Mesenchymal stem cell of Wharton's jelly (primary cell): Measurements from ENCODE around the gene PEMT.

DNA sequence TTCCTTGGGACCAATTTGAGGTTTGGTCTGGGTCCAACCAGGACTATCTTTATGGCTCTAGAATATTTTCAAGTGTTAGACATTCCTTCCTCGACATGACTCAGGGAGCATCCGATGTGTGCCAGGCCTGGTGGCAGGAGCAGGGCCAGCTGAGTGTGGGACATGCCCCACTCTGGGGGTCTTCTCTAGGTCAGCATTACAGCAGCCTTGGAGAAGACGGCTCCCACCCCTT, 31.2 kb upstream of the MPRIP start:
- CAGE, long polyA plus RNA, result no peak

GRCh38 chr17:17029064-17029574, 13.1 kb upstream of the MPRIP start:
- CAGE, long polyA plus RNA, result no peak

GRCh38 chr17:17104456-17104924, 62.2 kb downstream of the MPRIP start:
- CAGE, long polyA plus RNA, result no peak

DNA sequence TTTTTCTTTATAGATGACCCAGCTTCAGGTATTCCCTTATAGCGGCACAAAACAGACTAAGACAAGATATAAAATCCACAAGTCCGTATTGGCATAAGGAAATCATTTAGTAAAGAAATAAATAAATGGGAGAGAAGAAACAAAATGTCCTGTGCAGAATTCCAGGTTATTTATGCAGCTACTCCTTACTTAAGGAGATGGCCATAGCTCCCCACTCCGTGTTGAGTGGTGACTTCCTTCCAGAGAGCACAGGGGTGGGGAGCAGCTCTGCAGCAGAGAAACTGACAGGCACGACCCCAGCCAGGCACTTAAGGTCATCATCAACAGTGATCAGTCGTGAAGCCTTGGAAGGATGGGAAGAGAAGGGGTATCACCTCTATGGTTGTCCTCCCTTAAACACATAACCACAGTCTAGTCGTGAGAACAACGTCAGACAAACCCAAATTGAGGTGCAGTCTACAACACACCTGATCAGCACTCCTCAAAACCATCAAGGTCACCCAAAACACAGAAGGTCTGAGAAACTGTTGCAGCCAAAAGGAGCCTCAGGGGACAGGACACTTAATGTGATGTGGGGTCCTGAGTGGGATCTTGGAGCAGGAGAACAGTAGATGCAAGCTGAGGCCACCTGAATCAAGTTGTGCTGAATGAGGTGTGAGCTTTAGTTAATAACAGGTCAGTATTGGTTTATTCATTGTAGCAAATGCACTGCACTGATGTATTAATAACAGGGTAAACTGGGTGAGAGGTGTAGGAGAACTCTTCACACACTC, 68.2 kb downstream of the MPRIP start:
- CAGE, long polyA plus RNA, result no peak

DNA sequence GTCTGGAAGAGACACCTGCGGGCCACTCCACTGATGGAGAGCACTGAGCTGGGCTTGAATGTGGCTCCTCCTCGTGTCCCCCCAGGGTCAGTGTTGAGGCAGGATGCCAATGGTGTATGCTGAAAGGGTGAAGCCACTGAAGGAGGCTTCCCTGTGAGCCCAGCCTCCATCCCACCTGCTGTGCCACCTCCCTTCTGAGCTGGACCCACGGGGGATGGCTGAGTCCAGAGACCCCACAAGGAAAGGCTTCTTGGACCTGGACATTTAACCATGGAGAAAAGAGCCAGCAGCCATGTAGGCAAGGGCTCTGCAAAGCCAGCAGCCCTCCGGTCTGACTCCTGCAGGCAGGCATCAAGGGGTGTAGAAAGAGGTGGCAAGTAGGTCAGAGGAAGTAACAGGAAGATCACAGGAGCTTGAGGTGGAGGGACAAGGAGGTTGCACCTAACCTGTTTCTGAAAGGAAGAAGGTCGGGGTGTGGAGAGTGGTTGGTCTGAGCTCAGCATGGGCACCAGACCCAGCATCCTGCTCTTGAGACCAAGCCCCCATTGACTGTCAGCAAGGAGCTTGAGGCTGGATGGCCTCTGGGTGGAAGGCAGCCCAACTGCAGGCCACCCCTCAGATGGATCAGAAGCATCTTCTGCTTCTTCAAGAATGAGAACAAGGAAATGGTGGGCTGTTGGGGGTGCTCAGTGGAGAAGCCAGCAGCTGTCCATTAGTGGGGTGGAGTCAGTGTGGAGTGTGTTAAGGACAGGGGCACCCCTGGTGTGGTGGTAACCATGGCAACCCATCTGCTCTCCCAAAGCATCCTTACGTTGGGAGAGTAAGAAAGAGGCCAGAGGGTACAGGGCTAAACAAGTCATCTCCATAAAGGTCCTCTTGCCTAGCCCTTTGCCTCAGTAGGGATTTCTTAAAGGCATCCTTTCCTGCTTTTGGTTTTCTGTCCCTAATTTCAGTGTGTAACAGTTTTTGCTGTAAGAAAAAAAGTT, 80.7 kb downstream of the PLD6 start:
- CAGE, long polyA plus RNA, result no peak

DNA sequence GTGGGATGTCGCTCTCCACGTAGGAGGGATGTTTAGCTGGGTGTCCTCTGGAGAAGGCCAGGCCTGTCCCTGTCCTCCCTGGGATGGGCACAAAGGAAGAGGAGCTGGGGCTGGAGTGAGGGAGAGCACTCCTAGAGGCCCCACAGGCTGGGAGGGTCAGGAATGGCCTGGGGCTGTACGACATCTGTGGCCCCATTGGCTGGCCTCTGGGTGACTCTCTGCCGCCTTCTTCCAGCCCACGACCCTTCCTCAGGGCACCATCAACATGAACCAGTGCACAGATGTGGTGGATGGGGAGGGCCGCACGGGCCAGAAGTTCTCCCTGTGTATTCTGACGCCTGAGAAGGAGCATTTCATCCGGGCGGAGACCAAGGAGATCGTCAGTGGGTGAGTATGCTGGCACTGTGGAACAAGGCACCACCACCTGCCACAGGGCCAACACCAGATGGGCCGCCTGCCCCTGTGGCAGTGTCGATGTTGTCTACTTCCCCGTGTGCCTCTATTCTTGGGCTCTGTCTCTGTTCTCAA, 79.6 kb downstream of the PLD6 start:
- CAGE, long polyA plus RNA, result no peak

DNA sequence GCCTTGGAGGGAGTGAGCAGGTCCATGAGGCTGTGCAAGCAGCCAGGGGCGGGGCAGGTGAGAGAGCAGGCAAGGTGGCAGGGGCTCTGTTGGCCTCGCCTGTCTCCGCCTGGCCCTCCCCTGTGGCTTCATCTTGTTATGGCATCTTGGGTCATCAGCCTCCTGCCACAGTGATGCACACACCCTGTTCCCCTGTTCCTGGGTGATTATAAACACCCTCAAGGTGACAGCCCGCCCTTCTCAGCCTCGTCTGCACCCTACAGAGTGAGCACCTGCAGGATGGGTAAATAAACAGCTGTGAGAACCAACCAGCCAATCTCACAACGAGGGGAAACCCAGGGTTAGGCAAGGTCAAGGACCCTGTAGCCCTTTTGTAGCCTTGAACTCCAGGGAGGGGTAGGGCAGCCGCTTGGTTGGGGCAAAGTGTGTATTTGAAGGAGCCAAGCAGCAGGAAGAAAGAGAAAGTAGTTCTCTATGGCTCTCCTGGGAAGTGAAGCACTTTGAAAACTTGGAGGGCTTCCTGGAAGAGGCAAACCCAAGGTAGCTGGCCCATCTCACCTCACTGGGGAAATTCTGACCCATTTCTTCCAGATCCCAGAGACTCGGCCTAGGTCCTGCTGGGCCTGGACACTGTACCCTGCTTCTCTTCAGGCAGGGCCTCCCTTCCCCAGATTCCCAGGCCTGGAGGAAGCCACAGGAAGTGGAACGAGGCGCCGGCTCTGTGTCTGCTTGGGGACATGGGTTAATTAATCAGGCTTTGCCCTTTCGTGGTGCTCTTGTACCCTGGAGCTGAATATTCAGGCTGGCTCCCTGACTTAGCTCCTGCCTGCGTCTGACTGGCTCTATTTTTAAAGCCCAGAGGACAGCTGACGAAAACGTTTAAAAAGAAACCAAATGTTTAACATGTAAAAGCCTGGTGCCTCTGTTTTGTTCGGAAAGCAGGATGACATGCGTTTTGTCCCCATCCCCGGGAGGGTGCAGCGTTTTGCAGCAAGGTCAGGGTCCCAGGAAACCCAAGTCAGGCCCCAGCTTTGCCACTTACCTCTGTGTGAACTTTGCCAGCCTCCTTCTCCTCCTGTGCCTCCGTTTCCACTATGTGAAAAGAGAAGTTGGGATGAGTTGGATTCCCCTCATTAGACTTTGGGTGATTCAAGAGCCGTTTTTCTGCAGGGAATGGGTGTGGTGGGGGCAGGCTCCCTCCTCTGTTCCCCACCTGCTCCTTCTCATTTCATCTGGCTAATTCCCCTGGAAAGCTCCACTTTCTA, 60.9 kb downstream of the NT5M start:
- CAGE, long polyA plus RNA, result no peak

DNA sequence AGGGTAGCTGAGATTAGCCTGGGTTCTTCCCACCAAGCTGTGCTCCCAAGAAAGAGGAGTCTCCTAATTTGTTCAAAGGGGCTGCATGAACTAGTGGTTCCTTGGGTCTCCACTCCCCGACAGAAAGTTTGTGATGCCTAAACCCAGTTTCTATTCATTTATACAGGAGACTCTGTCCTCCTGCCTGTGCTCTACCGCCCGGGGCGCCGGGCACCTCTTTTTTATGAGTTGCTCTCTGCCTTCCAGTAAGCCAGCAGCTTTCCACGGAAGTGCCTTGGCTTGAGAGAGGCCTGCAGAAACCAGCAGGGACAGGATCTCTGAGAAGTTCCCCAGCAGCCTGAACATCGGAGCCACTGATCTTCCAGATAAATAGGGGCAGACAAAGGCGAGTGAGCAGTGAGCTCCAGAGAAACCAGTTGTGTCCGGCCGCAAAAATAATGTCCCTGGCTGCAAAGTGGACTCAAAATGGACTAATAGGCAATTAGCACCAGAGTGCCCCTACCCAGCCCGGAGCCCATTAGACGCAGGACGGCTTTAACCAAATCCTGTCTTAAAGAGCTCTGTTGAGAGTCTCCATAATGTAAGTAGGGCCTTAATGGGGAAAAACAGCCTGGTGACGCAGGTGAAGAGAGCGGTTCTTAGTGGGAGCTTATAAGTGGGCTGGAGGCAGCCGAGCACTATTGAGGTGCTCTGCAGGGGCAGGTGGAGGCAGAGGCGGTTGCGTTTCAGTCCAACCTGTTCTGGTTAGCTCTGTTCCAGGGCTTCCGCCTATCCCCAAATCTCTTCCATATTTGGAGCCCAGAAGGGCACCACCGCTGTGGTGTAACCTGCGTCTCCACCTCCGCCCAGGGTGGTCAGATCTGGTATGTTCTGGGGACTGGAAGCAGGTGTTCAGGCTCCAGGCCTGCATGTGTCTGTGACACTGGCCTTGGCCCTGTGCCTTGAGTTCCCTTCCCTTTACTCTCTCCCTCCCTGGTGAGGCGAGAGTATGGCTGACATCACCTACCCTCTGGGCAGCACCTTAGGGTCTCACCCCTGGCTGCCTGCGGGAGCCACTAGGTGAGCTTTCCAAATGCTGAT, 74.1 kb downstream of the NT5M start:
- CAGE, long polyA plus RNA, result no peak

DNA sequence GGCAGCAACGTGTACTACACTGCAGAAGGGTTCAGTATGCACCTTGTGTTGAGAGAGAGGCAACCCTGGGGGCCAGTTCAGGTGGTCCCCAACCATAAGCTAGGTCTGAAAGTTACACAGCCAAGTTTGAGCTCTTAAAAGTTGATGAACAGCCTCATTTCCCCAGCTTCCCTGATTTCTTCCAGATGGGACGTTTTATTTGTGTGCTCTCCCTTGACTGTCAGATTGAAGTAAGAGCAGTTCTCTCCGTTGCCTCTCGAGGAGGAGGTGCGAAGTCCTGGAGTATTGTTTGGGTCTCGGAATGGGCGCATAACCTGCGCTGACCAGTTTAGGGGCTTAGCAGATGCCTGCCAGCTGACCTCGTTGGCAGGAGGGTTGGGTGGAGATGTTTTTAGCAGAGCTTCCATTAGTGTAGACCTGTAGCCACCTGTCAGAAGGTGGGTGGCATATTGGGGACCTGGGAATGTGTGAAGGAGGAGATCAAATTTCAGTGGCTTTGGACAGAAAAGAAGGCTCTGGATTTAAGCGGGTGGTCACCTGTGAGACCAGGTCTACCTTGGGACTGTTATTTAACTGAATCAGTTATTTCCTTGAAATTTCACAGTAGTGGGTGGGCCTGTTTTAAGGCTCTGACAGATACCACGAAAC, 3.7 kb downstream of the RASD1 start:
- CAGE, long polyA plus RNA, result no peak

DNA sequence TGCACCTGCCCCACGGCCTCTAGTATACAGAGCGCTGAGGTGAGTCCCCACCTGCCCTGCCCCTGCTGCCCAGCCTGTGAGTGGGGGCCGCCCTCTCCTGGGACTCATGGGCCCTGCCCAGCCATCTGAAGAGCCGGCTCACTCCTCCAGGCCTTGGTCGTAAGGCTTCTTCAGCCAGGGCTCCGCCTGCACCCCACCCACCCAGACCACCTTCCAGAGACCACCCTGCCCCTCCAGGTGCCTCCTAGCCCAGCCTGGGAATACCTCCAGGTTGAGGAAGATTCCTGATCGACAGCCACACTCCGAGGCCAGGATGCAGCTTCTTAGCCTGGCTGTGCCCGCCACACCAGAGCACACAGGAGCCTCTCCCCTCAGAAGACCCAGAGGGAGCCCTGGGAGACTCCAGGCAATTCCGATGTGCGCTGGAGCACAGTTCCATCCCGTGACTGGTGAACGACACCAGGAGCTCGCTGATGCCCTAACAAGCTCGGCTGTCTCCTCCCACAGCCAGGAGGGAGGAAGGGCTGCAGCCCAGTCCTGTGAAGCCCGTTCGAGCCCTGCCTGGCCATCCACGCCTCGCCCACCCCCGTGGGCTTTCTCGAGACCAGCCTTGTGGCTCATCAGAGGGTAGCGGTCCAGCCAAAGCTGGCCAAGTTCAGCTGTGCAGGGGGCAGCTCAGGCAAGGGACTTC, 21.7 kb upstream of the RASD1 start:
- CAGE, long polyA plus RNA, result no peak

DNA sequence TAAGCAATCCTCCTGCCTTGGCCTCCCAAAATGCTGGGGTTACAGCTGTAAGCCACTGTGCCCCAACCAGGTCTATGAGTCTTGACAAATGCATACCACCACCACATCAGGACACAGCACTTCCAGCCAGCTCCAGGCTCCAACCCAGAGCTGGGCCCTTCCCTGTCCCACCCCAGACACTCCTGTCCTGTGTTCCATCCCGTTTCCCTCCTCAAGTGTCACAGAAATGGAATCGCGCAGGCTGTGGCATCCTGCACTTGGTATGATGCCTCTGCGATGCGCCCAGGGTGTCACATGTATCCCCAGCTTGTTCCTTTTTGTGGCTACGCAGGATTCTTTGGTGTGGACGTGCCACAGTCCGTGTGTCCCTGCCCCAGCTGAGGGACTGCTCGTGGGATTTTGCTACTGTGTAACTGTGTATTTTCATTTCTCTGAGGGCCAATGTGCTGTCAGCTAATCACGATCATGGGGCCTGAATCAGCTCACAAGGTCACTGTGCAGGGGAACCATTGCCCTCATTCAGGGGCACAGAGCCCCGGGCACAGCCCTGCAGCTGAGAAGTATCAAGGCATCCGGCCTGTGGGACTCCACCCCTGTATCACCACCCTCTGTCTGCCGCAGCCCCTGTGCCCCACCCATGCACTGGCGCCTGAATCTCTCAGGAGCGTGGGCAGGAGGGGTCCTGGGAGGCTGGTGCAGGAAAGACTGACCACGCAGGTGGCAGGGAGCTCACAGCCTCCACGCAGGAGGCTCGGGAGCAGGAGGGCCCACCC, 43.2 kb upstream of the RASD1 start:
- CAGE, long polyA plus RNA, result no peak

- CAGE, long polyA plus RNA, result no peak
Observed at GRCh38 chr17:17590953-17591791, at the start of gene PEMT. Gene PEMT (minus strand): TSS chr17:17591708.

GRCh38 chr17:17663130-17664166, 17.8 kb upstream of the RAI1 start:
- CAGE, long polyA plus RNA, result no peak

- CAGE, long polyA plus RNA, result no peak
Observed at GRCh38 chr17:17696714-17697796, 15.8 kb downstream of the RAI1 start.

- CAGE, long polyA plus RNA, result no peak
Observed at GRCh38 chr17:17739739-17740501, 58.7 kb downstream of the RAI1 start.

GRCh38 chr17:17741780-17742171, 60.5 kb downstream of the RAI1 start:
- CAGE, long polyA plus RNA, result no peak

DNA sequence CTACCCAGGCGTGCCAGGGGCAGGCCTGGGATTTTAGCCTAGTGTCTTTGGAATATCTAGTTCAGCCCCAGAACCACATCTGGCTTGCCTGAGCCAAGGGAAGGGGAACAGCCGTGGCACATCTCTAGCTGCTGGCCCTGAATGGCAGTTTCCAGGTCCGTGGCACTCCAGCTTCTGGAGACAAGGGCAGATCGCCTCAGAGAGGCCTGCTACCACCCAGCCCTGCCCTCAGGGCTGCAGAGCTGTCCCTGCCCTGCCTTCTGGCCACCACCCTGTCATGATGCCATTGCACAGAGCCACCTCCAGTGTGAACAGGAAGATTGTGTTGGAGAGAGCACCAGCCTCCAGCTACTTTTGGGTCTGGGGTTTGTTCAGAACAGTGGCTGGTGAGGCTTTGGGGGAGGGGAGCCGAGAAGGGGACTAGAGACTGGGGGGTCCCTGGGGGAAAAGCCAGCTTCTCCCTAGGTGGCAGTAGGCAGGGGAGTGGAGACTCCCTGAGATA, 29.0 kb downstream of the SREBF1 start:
- CAGE, long polyA plus RNA, result no peak

DNA sequence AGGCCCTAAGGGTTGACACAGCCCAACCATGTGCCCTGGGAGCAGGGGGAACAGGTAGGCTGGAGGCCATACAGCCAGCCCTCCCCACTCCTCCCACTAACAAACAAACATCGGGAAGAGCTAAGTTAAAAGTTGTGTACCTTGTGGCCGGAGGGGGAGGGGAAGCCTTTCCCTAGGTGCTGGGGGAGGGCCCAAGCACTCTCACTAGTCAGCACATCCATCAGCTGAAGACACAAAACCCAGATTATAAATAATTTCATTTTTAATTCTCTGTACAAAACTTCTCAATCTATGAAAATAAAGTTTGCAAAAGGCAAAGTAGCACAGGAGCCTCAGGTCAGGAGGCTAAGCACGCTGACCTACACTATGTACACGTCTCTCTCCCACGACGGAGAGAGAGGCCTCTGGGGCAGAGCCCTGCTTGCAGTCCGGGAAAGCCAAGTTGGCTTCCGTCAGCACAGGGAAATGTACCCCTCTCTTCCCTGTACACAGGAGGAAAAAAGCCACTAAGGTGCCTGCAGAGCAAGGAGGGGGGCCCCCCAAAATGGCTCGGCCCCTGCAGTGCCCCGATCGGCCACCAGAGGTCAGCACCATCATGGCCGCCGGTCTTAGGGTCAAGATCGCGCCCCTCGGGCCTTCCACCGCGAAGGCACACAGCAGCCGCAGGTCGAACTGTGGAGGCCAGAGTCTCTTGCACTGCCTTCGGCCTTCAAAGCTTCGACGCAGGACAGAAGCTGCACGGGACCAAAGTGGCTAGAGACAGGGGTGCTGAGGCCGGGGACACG, 24.8 kb downstream of the SREBF1 start:
- CAGE, long polyA plus RNA, result no peak

DNA sequence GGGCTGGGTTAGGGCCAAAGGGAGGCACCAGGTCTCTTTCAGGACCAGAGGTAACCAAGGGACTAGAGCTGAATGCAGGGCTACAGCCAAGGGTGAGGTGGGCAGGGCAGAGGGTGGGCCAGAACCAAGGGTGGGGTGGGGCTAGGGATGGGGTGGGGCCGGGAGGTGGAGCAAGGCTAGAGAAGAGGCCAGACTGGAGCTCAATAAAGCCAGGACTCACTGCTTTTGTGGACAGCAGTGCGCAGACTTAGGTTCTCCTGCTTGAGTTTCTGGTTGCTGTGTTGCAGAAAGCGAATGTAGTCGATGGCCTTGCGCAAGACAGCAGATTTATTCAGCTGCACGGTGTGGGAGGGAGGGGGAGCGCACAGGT, 18.8 kb downstream of the SREBF1 start:
- CAGE, long polyA plus RNA, result no peak

- CAGE, long polyA plus RNA, result no peak
Observed at GRCh38 chr17:17837822-17838884, 1.4 kb upstream of the SREBF1 start.